Retinal pigment epithelial cell (primary cell): ENCODE measurements around a stretch of chr6.

GRCh38 chr6:14139474-14140261, 22.1 kb downstream of the CD83 start:
- RRBS: no CpG with 5 or more reads among the region's 11 CpGs

- RRBS: no CpG with 5 or more reads among the region's 4 CpGs
Observed at GRCh38 chr6:14151020-14151584, 33.5 kb downstream of the CD83 start.

- RRBS: no CpG with 5 or more reads among the region's 6 CpGs
Observed at GRCh38 chr6:14153915-14154572, 36.5 kb downstream of the CD83 start.

DNA sequence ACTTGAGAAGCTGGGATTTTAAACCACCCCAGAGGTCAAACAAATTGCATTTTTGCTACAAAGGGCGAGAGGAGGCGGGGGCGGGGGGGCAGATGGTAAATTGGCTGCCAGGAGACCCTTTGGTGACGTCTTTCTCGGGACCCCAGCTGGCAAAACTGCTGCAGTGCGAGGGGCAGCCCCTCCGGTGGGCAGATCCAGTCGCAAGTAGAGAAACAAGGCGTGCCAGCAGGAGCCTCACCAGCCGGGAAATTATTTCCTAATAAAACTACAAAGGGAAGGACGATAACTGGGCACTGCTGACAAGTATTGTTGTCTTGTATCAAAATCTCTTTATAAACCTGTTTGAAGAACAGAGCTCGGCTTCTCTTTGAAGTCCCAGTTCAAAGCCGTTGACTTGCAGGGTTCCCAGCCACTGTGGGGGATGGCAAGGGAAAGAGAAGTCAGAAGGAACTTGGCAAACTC, 504.4 kb downstream of the CD83 start:
- RRBS: 65% methylated on average over 4 of the region's 13 CpGs

- RRBS: no CpG with 5 or more reads among the region's 4 CpGs
Observed at GRCh38 chr6:14656715-14657088, 539.1 kb downstream of the CD83 start.

DNA sequence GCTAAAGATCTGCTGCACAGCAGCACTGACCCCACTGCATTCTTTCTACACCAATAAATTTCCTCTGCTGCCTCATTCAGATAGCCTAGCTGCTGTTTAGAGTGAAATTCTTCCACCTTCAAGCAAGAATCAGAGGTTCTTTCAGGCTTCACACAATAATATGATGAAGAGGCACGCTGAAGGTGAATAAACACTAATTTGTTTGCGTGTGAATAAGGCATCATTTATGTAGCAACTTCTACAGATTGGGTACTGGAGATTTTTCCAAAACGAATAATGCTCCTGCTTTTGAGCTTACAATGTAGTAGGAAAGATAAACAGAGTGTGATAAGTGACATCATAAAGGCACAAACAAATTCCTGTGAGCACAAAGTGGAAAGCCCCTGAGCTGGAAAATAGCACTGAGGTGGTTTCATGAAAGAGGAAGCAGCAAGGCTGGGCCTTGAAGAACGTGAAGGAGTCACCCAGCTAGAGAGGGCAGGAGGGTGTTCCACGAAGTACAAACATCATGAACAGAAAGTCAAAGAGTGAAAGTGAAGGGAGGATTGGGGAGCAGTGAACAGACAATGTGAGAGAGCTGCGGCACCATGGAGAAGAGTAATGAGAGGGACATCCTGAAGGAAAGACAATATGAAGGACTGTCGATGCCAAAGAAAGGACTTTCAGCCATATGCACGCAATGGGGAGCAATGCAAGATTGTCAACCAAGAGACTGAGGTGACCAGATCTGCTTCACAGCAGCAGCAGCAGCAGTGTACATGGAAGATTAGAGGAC, 543.5 kb downstream of the CD83 start:
- RRBS: no CpG with 5 or more reads among the region's 8 CpGs

GRCh38 chr6:14727270-14727855, 518.5 kb upstream of the JARID2 start:
- RRBS: no CpG with 5 or more reads among the region's 7 CpGs

GRCh38 chr6:14735524-14735706, 510.5 kb upstream of the JARID2 start:
- RRBS: no CpG with 5 or more reads among the region's 3 CpGs

GRCh38 chr6:15253575-15254746, 8.1 kb downstream of the JARID2 start:
- RRBS: no CpG with 5 or more reads among the region's 11 CpGs

GRCh38 chr6:15266730-15267339, 21.0 kb downstream of the JARID2 start:
- RRBS: no CpG with 5 or more reads among the region's 9 CpGs

- RRBS: no CpG with 5 or more reads among the region's 10 CpGs
Observed at GRCh38 chr6:15520054-15520366, 142.8 kb downstream of the DTNBP1 start.

GRCh38 chr6:15522063-15522580, 140.7 kb downstream of the DTNBP1 start:
- RRBS: no CpG with 5 or more reads among the region's 10 CpGs

DNA sequence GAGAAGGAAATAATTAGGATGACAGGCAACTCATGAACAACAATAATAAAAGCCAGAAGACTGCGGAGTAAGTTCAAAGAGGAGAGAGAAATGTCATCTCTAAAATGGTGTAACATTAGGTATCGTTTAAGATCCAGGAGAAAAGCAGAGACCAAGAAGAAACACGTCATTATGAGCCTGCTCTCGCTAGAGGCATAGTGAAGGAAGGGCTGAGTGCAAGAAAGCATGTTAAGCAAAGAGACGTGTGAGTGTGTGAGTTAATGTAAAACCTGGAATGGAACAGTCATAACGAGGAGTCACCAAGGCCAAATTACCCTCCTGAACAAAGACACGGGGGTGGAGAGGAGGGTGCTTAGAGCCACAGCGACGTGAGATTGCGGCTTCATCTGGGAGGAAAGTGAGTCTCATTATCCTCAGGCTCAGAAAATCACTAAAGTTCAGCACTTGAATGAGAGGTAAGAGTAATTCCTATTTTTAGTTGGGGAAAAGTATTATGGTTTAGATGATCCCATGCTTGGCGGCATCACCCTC, 136.7 kb downstream of the DTNBP1 start:
- RRBS: no CpG with 5 or more reads among the region's 11 CpGs

DNA sequence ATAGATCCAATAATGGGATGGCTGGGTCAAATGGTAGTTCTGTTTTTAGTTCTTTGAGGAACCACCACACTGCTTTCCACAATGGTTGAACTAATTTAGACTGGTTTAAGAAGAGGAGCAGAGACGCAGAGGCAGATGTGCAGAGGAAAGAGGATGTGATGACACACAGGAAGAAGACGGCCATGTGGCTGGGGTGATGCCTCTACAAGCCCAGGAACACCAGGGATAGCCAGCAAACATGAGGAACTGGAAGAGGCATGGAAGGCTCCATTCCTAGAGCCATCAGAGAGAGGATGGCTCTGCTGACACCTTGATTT, 218.3 kb upstream of the DTNBP1 start:
- RRBS: no CpG with 5 or more reads among the region's 2 CpGs

DNA sequence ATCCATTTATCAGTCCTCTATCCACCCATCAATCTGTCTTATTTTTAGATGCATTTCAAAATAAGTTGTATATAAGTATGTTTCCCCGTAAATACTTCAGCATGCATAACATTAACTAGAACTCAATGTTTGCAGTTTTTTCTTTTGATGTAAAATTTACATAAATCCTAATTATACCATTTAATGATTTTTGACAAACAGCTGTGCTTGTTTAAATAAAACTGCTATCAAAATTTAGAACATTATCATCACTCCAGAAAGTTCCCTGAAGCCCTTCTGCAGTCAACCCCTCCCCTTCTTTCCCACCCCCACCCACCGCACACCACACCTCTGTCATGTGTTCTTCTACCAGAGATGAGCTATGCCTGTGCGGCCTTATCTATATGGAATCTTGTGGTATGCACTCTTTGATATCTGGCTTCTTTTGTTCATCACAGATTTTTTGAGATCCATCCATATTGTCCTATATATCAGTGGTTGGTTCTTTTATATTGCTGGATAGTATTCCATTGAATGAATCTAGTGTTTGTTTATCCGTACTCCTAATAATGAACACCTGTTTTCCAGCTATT, 7.1 kb downstream of the MYLIP start:
- RRBS: no CpG with 5 or more reads among the region's 4 CpGs

- RRBS: no CpG with 5 or more reads among the region's 6 CpGs
Observed at GRCh38 chr6:16206370-16206956, 31.9 kb upstream of the GMPR start.

- RRBS: no CpG with 5 or more reads among the region's 19 CpGs
Observed at GRCh38 chr6:16228792-16229690, 9.3 kb upstream of the GMPR start.

GRCh38 chr6:16302603-16303547, 64.5 kb downstream of the GMPR start:
- RRBS: no CpG with 5 or more reads among the region's 28 CpGs

DNA sequence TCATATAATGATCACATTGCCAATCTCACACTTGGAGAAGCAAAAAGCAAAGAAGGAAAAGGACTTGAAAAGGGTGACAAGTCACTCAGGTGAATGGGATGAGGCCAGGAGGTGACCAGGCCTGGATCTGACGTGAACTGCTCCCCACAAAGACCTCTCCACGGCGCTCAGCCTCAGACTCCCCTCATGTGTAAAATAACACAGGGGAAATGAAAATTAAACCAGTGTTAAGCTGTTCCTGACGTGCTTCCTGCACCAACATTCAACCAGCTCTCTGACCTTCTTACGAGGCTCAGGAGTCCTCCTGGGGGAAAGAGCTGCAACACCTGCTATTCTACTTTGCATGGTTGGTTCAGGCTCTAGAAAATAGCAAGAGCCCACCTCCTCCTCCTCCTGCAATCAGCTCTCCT, 256.7 kb downstream of the ATXN1 start:
- RRBS: no CpG with 5 or more reads among the region's 5 CpGs

- RRBS: no CpG with 5 or more reads among the region's 4 CpGs
Observed at GRCh38 chr6:16668988-16669694, 92.1 kb downstream of the ATXN1 start.